Vein endothelial cell (primary cell): ENCODE measurements around the gene OAF.

GRCh38 chr11:118924253-118924533, 1.5 kb downstream of the BCL9L start:
- CAGE, long polyA plus RNA, result no peak

- CAGE, long polyA plus RNA, result no peak
These were observed 986 bp downstream of the RPS25 start for GRCh38 chr11:119016841-119017873.

GRCh38 chr11:119044115-119045278, 12.5 kb downstream of the HYOU1 start:
- CAGE, long polyA plus RNA, result no peak

GRCh38 chr11:119055805-119056276, 1.2 kb downstream of the HYOU1 start:
- CAGE, long polyA plus RNA, result no peak

GRCh38 chr11:119069052-119069707, 1.6 kb downstream of the VPS11 start:
- CAGE, long polyA plus RNA, result no peak

- CAGE, long polyA plus RNA, result no peak
These were observed 54.2 kb downstream of the MCAM start for GRCh38 chr11:119262510-119263365.

DNA sequence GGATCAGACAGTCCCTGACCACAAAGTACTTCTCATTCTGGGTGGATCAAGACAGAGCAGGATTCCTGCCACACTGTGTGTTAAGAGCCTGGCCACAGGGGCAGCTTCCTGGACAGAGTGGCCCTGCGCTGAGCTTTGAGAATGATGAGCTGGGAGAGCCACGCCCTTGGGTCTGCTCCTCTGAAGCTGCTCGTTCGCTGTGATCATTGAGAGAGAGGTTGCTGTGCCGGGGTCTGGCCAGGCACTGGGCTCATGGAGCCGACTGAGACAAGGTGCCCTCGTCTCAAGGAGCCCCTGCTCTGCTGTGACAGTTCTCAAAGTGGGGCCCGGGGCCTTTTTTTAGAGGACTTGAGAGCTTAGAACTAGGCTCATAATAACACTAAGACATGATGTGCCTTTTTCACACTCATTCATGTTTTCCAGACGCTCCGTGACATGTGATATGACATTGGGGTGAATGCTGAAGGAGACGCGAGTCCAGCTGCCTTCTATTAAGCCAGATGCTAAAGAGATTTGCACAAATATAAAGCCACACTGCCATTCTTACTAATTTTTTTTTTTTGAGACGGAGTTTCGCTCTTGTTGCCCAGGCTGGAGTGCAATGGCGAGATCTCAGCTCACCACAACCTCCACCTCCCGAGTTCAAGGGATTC, 1.6 kb upstream of the MFRP start:
- CAGE, long polyA plus RNA, result no peak

DNA sequence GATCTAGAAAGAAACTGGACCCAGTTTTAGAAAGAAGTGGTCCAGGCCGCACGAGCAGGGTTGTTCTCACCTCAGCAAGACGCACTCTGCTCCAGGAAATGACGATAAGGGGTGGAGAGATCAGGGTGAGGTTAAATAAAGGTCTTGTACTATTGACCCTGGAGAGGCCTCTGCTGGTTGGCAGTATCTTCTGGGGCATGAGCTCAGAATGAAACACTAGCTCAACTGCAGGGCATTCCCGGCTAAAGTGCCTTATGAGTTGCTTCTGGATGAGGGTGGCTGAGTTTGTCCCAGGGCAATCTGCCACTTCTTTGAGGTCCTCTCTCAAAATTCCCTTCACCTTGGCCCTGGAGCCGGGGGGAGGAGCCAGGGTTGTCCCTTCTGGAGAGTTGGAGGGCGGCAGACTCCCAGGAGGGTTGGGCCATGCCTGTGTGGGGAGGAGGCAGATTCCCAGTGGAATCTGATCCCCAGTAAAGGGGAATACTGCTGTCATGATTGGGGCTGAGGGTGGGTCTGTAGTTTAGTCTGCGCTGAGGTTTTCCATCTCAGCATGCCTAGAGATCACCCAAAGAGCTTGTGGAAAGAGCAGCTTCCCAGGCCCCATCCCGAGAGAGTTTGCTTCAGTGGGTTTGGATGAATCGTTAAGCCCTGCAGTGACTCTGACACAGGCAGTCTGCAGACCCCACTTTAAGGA, 10.8 kb downstream of the USP2 start:
- CAGE, long polyA plus RNA, result no peak

DNA sequence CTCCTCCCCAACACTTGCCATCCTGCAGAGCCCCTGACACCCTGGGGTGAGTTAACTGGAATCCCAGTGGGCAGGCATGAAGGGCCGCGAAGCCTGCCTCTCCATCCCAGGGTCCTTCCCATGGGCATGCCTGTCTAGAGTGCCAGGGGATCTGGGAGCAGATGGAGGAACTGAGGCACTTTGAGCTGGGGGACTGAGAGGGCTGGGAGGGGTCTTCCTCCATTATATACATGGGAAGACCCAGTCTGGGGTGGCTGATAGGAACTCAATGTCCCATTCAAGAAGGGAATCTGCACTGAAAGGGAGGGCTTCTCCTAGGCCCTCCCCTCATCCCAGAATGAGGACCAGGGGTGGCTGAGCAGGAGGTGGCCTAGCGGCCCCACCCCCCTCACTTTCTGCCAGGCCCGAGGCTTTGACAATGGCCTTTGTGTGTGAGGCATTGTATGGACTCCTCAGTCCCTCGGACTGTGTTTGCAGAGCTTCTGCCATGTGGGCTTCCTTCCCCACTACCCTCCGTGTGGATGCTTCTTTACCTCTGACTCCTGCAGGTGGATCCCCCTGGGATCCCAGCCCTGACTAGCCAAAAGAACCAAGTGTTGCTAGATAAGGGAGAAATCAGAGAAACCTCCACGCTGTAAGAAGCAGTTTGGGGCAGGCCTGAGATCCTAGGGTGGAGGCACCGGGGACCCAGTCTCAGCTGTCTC, 65.7 kb downstream of the NECTIN1 start:
- CAGE, long polyA plus RNA, result no peak

GRCh38 chr11:119677281-119678021, 51.5 kb downstream of the NECTIN1 start:
- CAGE, long polyA plus RNA, result no peak

GRCh38 chr11:119694167-119694854, 34.7 kb downstream of the NECTIN1 start:
- CAGE, long polyA plus RNA, result no peak

DNA sequence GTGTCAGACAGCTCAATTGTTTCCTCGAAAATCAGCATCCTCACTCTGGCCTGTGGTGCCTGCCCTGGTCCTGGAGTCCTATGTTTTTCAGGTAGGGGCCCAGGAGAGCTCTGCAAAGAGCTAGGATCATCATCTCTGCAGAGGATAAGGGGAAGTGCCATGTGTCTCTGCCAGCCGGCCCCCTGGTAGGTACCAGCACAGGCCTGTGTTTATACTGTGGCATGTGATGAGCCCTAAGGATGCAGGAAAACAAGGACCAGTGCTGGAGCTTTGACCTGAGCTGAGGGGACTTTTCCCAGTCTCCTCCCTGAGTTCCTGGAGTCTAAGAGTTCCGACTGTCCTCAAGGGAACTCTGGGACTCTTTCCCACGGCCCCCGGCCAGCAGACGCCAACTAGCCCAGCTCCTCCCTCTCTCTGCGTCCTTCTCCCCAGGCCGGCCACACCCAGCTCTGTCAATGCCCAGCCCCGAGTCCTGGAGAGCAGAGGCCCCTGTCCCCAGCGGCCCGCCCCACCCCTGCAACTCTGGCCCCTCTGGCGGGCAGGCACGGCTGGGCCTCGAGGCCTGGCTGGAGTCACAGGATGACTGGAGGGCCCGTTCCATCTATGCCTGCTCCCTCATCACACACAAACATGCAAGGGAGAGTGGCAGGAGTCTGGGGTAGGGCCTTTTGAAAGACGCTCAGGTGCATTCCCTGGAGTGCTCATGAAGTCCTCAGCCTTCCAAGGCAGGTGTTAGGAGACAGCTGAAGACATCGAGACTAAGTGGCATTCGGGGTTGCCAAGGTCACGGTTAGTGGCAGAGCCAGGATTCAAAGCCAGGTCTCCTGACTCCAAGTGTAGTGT, 29.8 kb downstream of the NECTIN1 start:
- CAGE, long polyA plus RNA, result no peak

DNA sequence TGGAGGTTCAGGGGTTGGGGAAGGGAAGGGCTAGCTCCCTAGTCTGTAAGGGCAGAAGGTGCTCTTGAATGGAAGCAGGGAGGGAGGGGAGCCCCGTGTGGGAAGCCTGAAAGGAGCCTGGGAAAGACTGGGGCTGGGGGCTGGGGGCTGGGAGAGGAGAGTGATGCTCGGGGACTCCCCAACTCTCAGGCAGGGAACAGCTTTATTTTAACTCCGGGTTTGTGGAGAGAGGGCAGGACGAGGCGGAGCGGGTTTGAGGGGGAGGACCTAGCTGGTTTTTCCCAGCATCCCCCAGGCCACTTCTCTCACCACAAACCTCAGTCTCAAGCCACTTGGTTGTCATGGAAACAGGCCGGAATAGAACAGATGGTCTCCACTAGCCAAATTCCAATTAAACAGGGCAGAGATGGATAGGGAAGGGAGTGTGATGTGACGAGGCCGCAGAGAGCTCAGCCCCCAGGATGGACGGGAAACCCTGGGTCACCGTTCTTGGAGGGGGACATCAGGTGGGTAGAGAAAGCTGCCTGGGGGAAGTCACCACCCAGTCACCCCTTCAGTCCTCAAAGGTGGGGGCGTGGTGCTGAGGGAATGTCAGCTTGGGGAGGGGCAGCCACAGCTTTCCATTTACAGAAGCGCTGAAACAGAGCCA, 19.4 kb downstream of the NECTIN1 start:
- CAGE, long polyA plus RNA, result no peak

- CAGE, long polyA plus RNA, result no peak
These were observed 7.0 kb downstream of the NECTIN1 start for GRCh38 chr11:119722016-119722455.

GRCh38 chr11:119779079-119779675, 50.2 kb upstream of the NECTIN1 start:
- CAGE, long polyA plus RNA, result no peak

GRCh38 chr11:120127183-120127598, 10.7 kb downstream of the TRIM29 start:
- CAGE, long polyA plus RNA, result no peak

DNA sequence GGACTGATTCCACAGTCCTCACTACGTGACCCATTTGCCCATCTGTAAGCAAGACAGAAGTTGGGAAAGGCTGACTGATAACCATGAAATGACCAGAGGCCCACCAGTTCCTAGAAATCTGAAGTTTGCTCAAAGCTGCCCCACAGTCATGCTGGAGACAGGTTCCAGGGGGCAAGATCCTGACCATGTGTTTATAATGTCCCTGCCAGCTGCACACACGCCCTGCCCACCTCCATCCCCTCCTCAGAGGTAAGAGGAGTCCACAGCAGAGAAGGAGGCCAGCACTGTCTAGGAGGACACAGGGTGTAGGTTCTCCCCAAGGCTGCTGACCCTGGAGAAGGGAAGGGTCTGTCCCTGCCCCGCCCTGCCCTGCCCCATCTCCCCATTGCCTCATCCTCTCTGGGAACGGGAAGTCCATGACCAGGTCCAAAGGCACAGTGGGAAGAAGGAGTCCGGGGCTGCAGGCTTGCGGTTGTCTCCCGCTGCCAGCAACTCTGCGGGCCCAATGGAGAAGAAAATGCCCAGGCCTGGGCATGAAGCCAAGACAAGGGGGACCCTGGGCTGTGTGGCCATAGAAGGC, 11.9 kb upstream of the OAF start:
- CAGE, long polyA plus RNA, result no peak

DNA sequence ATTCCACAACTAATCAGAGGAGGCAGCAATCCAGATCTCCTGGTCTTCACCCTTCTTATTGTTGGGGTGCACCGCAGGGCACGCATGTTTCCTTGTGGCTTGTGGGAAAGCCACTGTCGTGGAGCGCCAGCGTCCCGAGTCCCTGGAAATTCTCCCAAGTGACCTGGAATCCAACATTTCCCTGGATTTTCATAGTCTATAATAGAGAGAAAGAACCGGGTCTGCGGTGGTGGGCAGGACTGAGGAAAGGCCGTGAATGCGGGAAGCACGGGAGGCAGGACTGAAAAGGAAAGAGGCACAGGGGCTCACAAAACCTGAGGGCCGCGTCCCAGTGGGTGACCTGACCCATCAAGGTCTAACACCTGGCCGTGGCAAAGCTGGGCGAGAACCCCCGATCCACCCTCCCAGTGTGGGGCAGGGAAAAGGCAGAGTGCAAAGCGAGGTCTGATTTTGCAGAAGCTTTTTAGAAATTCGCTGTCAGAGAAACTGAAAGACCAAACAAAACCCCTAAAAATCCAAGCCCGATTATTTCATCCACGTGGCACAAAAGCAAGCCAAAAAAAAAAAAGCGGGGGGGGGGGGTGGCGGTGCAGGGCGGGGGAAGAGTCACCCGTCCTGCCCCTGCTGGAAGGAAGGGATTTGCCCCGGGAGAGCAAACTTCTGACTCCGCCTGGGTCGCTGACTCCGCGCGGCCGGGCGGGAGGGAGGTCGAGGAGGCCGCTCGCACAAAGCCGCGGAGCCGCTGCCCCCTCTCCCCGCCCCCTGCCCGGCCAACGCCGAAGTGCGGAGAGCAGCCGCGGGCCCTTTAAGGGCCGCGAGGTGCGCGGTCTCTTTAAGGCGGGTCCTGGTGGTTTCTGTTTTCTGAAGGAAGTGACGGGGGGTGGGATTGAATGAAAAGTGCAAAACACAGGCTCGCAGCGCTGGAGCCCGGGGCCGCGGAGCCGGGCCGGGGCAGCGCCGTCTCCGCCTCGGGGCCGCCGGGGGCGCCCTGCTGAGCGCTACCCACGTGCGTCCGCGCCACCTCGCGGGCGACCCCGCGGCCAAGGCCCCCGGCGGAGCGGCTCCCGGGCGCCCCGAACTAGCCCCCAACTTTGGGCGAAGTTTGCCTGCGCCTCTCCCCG, at the start of gene OAF:
TSS of gene OAF (plus strand) at position 920 of the 1,121 bp plus-strand sequence.
- CAGE, long polyA plus RNA, result no peak

- CAGE, long polyA plus RNA, result no peak
These were observed 7.4 kb downstream of the OAF start for GRCh38 chr11:120217855-120218984.

DNA sequence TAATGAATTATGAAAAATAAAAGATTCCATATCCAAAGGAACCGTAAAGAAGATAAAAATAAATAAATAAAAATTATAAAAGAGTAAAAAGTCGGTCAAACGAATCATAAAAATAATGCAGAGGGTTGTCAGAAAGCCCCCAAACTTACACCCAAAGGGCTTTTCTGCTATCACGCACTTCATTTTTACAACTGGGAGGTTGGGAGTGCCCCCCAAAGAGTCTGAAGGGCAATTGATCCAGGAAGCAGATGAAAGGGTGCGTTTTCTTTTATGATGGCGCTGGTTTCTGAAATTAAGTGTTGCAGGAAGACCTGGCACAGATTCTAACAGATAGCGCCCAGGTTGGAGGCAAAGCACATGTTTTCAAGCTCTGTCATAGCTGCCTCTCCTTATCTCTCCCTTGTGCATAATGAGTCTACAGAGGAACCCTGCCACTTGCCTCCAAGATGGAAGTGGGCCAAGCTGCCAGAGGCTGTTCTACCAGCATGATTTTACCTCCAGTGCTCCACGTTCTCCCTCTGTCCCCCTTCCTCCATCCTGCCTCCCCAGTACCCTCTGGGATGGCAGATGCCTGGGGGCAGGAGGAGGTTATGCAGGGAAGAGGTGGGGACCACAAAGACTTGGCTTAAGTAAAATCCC, 30.1 kb upstream of the TLCD5 start:
- CAGE, long polyA plus RNA, result no peak